Testis (tissue), 5 donors: ENCODE measurements around a stretch of chr1.

DNA sequence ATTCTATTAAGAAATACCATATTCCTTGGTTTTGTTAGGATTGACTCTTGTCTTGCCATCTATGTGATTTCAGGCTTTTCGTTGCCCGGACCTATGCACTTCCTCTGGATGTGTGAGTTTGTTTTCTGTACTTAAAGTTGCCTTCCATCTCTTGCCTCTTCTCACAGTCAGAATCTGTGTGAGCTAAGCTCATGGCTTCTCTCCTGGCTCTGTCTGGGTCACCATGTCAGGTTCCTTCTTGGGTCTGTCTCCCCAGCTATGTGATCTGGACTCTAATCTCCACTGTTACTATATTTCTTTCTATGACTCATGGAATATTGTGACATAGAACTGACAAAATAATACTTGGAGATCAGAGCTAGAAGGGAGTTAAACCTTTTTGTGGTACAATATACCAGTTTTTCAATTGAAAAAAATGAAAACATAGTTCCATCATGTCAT is 172.8 kb upstream of the FGGY start:
- PRO-cap, 3 experiments: peak in 1 of 3 experiments; most common minus-strand start position 267 of the sequence (in 1)
- RAMPAGE, long total RNA, 2 experiments: start-site peak on the minus strand in 1 of 2 experiments, centred at position 257 of the sequence, 40 reads per replicate
- RRBS: no CpG with 5 or more reads among the region's 2 CpGs

GRCh38 chr1:59292573-59293114 is 4.2 kb upstream of the FGGY start:
- PRO-cap, 3 experiments: peak in 1 of 3 experiments; most common minus-strand start chr1:59292697 (in 1)
- RAMPAGE, long total RNA, 2 experiments: no peak in any of the 2 experiments
- RRBS: no CpG with 5 or more reads among the region's 2 CpGs

DNA sequence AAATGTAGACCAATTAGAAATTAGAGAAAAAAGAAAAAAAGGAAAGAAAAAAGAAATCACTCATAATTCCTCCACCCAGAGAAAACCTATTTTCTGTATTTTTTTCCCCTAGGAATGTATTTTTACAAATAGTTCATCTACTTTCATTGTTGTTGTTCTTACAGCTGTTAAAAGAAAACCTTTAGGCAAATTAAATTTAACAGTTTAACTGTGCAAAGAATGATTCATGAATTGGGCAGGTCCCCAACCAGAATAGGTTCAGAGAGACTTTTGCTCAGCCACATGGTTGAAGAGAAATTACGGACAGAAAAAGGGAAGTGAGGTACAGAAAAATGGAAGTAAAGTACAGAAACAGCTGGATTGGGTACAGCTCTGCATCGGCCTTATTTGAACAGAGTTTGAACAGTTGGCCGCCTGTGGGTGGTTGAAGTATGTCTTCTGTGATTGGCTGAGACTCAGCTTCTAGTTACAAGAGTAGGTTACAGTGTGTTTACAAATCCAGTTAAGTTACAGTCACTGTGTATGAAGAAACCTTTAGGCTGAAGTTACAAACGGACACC is 210.0 kb downstream of the FGGY start:
- PRO-cap, 3 experiments: no peak in any of the 3 experiments
- RAMPAGE, long total RNA, 2 experiments: no peak in any of the 2 experiments
- RRBS: no CpG with 5 or more reads among the region's 4 CpGs

GRCh38 chr1:59549698-59550545 is 253.0 kb downstream of the FGGY start:
- PRO-cap, 3 experiments: no peak in any of the 3 experiments
- RAMPAGE, long total RNA, 2 experiments: no peak in any of the 2 experiments
- RRBS: no CpG with 5 or more reads among the region's 6 CpGs

DNA sequence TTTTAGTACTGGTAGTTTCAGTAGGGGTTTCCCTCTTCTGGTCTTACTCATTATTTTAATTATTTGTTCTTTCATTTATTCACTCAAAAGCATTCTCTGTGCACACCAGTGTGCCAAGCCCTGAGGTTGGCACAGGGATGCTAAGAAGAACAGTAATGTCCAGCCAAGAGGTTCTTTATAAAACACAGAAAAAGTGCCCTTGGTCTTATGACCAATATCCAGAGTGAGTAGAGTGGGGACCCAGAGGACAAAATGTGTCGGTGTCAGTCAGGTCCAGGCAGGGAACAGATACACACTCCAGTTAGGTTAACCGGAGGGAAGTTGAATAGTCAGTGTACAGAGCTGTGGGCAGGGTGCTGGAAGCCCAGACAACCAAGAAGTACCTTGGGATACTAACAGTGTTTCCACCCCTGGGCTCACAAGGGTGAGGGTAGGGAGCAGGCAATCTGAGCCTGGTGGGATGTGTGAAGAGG is 143.7 kb upstream of the HOOK1 start:
- PRO-cap, 3 experiments: no peak in any of the 3 experiments
- RAMPAGE, long total RNA, 2 experiments: no peak in any of the 2 experiments
- RRBS: no CpG with 5 or more reads among the region's 2 CpGs

DNA sequence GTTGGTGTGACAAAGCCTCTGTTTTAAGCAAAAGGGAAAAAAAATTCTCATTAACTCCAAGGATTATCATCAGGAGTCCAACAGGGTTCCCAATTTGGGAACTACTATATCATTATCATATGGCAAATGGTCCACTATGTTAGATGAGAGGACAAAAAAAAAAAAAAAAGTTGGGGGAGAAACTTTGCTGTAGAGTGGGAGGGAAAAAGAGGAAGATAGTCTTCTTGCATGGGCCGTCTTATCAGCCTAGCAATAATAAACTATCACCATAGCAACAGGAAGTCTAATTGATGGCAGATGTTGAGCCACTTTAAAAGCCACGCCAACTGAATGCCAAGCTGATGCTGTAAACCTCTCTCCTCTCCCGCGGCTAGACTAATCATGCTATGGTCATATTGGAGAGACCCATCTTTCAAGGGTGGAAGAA is 122.3 kb upstream of the HOOK1 start:
- PRO-cap, 3 experiments: no peak in any of the 3 experiments
- RAMPAGE, long total RNA, 2 experiments: no peak in any of the 2 experiments
- RRBS: no CpG with 5 or more reads among the region's 4 CpGs

- PRO-cap, 3 experiments: peak in 3 of 3 experiments; most common minus-strand start chr1:59814492 (in 2)
- RAMPAGE, long total RNA, 2 experiments: start-site peak on the minus strand in 1 of 2 experiments, at chr1:59814492-59814590 at its widest, 24 reads per replicate
- RRBS: under 1% methylated on average over 5 of the region's 32 CpGs
Observed at GRCh38 chr1:59814189-59814719, 495 bp upstream of the HOOK1 start.

DNA sequence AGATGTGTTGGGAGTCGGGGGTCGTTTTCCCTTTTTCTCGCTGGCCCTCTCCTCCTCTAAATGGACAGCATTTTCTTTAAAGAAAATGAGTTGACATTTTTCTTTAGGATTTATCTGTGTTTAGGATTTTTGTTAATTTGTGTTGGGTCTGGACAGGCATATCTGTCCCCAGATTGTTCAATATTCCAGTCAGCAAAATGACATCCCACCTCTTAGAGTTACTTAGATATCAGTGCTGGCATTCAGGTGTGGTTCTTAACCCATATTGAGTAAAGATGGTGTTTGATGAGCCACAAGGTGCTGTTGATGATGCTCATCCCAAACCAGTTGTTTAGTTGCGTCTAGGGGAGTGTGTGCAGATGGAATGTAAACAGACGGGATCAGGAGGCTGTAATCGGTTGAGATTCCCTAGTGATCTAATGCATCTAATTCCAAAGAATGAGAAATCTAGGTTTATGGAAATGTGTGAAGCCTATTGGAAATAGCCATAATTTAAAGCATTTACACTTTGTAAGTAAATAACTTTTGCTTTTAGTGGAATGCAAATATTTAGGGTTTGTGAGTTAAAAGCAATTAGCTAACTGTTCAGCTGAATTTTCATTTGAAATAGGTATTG is 1.1 kb downstream of the HOOK1 start:
- PRO-cap, 3 experiments: no peak in any of the 3 experiments
- RAMPAGE, long total RNA, 2 experiments: no peak in any of the 2 experiments
- RRBS: no CpG with 5 or more reads among the region's 6 CpGs

DNA sequence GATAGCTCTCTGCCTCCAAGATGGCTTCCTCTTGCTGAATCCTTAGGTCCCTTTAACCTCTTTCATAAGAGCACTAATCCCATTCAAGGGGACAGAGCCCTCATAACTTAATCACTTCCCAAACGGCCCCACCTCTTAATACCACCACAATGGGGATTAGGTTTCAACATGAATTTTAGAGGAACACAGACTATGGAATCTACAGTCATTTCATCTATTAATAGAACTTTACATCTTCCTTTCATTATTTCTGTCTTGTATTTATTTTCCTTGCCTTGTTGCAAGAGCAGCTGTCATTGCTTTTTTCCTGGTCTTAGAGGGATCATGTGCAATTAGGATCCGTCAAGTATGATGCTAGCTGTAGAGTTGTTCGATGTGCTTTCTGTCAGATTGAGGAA is 30.4 kb downstream of the HOOK1 start:
- PRO-cap, 3 experiments: no peak in any of the 3 experiments
- RAMPAGE, long total RNA, 2 experiments: no peak in any of the 2 experiments
- RRBS: no CpG with 5 or more reads among the region's 3 CpGs

DNA sequence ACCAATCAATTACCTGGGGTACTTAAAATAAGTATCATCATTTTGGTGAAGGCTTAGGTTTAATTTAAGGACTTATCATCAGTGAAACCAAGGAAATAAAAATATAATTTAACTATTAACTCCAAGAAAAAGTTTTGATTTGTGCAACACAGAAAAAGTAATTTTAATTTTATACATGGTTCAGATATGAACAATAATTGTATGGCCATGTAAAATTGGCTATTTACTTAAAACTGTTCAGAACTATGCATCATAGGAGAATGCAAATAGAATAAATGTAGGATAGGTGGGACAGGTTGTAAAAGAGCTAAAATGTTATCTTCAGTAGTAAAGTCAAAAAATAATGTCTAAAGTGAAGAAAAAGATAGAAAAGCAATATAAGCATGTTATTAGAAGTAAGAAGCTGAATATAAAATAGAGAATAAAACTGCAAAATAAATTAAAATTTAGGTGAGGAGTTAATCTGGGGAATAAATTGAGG is 130.0 kb upstream of the C1orf87 start:
- PRO-cap, 3 experiments: no peak in any of the 3 experiments
- RAMPAGE, long total RNA, 2 experiments: no peak in any of the 2 experiments

- PRO-cap, 3 experiments: no peak in any of the 3 experiments
- RAMPAGE, long total RNA, 2 experiments: no peak in any of the 2 experiments
- RRBS: no CpG with 5 or more reads among the region's 5 CpGs
Observed at GRCh38 chr1:60274741-60275136, 201.2 kb upstream of the C1orf87 start.

- PRO-cap, 3 experiments: no peak in any of the 3 experiments
- RAMPAGE, long total RNA, 2 experiments: start-site peak on the plus strand in 1 of 2 experiments, at chr1:60490126-60490702 at its widest, 6 reads per replicate
- RRBS: no CpG with 5 or more reads among the region's 30 CpGs
Observed at GRCh38 chr1:60489867-60490903, 416.6 kb upstream of the C1orf87 start.

- PRO-cap, 3 experiments: no peak in any of the 3 experiments
- RAMPAGE, long total RNA, 2 experiments: no peak in any of the 2 experiments
- RRBS: no CpG with 5 or more reads among the region's 1 CpG
Observed at GRCh38 chr1:60856838-60857124, 225.6 kb upstream of the NFIA start.

GRCh38 chr1:60867700-60868153 is 214.6 kb upstream of the NFIA start:
- PRO-cap, 3 experiments: no peak in any of the 3 experiments
- RAMPAGE, long total RNA, 2 experiments: no peak in any of the 2 experiments
- RRBS: no CpG with 5 or more reads among the region's 12 CpGs

GRCh38 chr1:61082878-61083028 is 392 bp downstream of the NFIA start:
- PRO-cap, 3 experiments: no peak in any of the 3 experiments
- RAMPAGE, long total RNA, 2 experiments: no peak in any of the 2 experiments
- RRBS: no CpG with 5 or more reads among the region's 16 CpGs

- PRO-cap, 3 experiments: no peak in any of the 3 experiments
- RAMPAGE, long total RNA, 2 experiments: no peak in any of the 2 experiments
- RRBS: no CpG with 5 or more reads among the region's 2 CpGs
Observed at GRCh38 chr1:61114216-61114784, 31.9 kb downstream of the NFIA start.

DNA sequence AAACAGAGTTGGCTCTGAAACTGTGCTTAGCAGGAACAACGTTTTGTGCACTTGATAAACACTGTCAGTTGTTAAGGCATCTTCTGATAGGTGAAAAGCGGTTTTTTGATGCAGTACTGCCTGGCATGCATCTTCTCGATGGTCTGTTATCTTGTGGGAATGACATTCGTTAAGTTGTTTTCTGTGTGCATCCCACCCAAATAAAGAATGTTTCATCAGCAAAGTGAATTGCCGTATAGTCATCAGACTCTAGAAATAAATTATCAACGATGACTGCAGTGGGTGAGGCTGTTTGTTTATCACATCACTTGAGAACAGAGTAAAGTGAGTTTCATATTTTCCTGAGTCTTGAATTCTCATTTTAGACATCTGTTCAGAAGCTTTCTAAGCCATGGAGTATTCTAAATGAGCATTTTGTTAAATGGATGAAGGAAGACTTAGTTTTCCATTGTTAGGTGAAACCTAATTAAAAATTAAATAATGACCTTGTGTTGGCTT is 34.1 kb downstream of the NFIA start:
- PRO-cap, 3 experiments: no peak in any of the 3 experiments
- RAMPAGE, long total RNA, 2 experiments: no peak in any of the 2 experiments
- RRBS: no CpG with 5 or more reads among the region's 6 CpGs

- PRO-cap, 3 experiments: no peak in any of the 3 experiments
- RAMPAGE, long total RNA, 2 experiments: no peak in any of the 2 experiments
- RRBS: no CpG with 5 or more reads among the region's 4 CpGs
Observed at GRCh38 chr1:61123218-61123834, 41.0 kb downstream of the NFIA start.

- PRO-cap, 3 experiments: no peak in any of the 3 experiments
- RAMPAGE, long total RNA, 2 experiments: no peak in any of the 2 experiments
- RRBS: no CpG with 5 or more reads among the region's 12 CpGs
Observed at GRCh38 chr1:61140212-61141426, 58.3 kb downstream of the NFIA start.

- PRO-cap, 3 experiments: no peak in any of the 3 experiments
- RAMPAGE, long total RNA, 2 experiments: no peak in any of the 2 experiments
- RRBS: no CpG with 5 or more reads among the region's 2 CpGs
Observed at GRCh38 chr1:61173769-61174186, 91.4 kb downstream of the NFIA start.